Endometrial microvascular endothelial cells (primary cell): ENCODE measurements around the genes RADIL, RBAK and TNRC18.

DNA sequence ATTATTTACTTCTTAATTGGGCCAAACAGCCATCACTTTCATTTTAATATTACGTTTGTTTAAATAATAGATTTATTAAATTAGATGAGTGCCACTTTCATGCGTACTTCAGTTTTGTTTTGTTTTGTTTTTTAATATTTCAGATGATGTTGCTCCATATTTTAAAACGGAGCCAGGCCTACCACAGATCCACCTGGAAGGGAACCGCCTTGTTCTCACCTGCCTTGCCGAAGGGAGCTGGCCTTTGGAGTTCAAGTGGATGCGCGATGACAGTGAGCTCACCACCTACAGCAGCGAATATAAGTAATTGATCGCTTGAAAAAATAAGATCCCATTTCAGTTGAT is 317.9 kb downstream of the SDK1 start:
- RAMPAGE, long total RNA: no peak

DNA sequence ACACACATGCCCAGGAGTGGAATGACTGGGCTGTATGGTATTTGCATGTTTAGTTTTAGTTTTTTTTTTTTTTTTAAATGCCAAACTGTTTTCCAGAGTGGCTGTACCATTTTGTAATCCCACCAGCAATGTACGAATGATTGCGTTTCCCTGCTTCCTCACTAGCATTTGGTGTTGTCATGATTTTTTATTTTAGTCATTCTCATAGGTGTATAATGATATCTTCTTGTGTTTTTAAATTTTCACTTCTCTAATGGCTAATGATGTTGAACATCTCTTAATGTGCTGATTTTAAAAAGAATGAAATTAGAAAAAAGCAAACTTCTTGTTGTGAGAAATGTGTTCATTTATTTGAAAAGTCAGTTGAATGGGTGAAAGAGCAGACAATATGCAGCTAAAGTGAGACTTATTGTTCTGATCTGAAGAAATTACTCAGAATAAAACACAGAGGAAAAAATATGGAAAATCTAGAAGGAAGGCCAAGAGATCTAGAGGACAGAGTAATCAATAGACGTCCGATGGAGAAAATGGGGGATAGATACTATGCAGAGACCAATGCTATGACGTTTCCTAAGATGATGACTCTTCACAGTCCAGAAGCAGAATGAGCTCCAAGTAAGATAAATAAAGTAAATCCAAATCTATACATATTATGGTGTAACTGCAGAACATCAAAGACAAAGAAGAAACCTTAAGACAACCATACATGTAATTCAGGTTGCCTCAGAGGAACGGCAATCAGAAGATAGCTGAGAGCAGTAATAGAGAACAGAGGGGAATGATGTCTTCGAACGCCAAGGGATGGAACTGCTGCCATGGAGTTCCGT is 350.2 kb downstream of the SDK1 start:
- RAMPAGE, long total RNA: no peak

GRCh38 chr7:3862161-3862459 is 561.1 kb downstream of the SDK1 start:
- RAMPAGE, long total RNA: no peak

DNA sequence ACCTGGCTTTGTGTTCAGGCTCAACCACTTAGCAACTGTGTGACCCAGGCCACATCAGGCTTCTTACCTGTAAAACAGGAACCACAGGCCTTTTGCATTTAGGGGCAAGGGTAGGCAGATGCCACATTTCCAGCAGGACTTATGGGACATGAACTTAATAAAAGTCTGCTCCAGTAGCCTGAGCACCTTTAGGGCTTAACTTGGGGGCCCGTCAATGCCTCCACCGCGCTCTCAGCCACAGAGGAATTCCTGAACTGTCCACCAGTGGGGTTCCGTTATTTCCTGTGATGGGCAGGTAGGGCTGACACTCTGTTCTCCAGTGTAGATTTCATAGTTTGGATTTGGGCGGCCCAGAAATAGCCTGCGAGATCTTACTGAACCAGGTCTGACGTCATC is 625.7 kb downstream of the SDK1 start:
- RAMPAGE, long total RNA: no peak

DNA sequence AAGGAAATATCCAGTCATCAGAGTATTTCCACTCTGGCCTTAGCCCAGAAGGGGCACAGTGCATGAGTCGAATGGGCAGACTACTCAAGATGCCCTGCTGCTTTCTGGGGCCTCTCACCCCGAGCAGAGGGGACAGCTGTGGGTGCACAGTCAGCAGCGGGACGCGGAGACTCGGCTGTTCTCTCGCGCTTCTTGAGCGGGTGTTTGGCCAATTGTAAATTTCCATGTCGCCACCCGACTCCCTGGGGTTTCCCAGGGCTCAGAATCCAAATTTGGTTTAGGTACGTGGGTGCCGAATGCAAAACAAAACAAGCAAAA is 671.5 kb downstream of the SDK1 start:
- RAMPAGE, long total RNA: no peak

- RAMPAGE, long total RNA: no peak
These were observed 31.3 kb downstream of the FOXK1 start for GRCh38 chr7:4713247-4713873.

- RAMPAGE, long total RNA: no peak
These were observed 33.2 kb downstream of the FOXK1 start for GRCh38 chr7:4715179-4715886.

DNA sequence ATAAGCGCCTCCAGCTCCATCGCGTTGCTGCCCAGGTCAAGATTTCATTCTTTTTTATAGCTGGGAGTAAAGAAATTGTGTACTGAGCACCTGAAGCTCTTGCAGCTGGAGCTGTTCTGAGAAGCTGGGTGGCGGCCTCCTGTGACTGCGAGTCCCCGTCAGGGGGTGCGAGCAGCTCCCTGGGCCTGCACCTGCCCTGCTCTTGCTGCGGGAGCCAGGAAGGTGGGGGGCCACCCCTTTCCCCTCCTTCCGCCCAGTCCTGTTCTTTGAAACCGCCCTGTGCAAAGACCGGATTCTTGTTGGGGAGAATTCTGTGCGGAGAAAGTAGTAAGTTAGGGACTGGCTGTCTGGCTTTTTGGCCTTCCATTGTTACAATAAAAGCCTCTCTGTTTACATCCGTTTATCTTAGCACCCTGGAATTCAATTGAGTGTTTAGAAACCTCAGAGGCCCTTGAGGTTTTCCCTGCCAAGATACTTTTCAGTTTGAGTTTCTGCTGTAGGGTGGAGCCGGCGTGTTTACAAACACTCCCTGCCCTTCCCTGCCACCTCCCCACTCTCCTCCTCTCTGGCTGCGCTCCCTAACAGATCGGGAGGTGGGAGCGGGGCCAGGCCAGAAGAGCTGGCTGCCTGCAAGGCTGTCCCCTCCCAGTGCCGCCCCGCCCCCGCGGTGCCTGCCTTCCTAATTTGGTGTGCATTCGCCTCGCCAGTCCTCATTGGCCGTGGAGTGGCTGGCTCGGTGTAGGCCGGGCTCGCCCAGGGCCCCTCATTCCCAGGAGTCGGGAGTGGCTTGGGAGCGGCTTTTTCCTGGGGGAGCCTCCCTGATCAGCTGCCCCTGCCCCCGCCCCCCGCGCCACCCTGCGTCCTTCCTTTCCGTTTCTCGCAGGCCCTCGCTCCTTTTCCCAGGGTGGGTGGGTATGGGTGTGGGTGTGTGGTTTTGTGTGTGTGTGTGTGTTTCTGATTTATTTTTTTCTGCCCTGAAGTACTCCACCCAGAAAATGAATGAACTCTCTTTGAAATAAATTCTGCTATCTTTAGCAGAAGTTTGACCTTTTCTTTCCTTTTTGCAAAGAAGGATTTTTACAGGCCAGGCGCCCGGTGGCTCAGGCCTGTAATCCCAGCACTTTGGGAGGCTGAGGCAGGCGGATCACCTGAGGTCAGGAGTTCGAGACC is 30.5 kb upstream of the AP5Z1 start:
- RAMPAGE, long total RNA: no peak

DNA sequence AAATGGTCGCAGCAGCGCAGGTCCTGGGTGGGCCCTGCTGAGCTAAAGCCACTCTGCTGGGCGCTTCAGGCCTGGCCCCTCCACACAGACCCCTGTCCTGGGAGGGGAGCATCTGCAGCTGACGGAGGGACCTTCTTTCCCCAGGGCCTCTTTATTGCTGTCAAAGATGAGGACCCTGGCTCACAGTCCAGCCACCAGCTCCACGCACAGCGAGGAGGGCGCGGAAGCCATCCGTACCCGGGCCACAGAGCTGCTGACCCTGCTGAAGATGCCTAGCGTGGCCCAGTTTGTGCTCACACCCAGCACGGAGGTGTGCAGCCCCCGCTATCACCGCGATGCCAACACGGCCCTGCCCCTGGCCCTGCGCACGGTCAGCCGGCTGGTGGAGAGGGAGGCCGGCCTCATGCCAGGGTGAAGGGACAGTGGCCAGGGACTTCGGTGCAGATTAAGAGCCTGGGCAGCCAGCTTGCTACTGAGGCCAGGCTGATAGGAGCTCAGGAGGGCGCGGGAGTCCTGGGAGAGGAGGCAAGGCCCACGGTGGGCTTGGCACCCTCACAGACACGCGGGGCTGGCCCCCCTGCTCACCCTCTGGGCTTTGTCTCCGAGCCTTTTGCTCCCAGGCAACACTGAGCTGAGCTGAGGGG is 15.7 kb downstream of the AP5Z1 start:
- RAMPAGE, long total RNA: no peak

DNA sequence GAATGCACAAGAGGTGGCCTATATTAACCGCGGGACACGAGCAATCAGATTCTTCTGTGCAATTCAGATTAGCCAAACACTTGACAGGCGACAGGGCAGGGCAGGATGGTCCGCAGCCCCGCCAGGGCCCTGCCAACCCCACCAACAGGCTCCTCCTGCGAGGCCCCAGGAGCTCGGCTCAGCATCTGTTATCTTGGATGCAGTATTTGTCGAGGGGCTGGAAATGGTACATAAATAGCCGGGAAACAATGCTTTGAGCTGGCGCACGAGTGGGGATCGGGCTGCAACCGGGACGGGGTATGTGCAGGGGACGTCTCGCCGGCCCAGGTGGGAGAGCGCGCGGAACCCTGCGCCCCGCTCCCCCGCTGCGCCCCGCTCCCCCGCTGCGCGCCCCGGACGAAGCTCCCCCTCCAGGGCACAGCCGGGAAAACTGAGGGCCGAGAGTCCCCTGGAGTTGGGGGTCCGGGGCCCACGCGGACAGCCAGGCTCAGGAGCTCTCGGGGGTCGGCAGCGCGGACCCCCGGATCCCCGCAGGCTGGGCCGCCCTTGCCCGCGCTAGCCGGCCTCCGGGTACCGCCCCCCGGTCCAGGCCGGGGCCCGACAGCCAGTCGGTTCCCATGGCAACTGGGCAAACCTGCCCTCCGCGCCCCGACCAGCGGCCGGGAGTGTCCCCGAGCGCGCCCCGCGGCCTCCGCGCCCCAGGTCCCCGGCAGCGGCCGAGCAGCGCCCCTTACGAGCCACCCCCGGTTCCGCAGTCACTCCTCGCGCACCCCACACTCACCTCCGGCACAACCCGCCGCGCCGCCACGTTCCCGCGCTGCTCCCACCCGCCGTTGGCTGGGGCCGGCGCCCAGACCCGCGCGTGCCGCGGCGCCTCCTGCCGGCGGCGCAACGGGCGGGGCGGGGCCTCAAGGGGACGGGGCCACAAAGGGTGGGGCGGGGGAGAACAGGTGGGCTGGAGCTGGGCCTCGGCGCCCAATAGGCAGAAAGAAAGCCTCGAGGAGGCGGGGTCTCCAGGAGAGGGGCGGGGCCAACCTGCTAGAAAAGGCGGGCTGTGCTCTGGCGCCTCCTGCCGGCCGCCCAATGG is at the start of gene RADIL:
RADIL (minus strand) TSS at position 902 of the 1,087 bp plus-strand sequence.
- RAMPAGE, long total RNA: no peak

GRCh38 chr7:5045484-5046069 is at the start of gene RBAK:
Gene RBAK, plus strand, starts transcription at chr7:5045860.
- RAMPAGE, long total RNA: no peak

DNA sequence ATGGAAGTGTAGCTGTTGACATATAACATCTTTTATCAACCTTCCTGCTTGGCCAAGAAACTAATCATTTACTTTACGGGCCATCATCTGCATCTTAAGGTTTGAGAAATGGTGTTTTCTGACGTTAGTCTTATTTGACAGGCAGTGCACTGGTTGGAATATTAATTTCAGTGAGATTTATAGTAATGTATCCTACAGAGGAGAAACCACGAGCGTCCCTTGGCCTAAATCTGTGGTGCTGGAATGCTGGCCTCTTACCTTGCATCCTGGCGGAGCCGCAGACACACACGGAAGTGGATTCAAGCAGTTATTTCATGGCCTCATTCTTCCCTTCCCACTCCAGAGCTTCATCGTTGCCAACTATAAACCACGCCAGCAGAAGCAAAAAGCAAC is 13.0 kb downstream of the WIPI2 start:
- RAMPAGE, long total RNA: no peak

- RAMPAGE, long total RNA: no peak
These were observed at the start of gene TNRC18 for GRCh38 chr7:5422873-5423968. Gene TNRC18, minus strand, starts transcription at chr7:5423834.

- RAMPAGE, long total RNA: no peak
These were observed 1.5 kb upstream of the TNRC18 start for GRCh38 chr7:5425240-5425522.

DNA sequence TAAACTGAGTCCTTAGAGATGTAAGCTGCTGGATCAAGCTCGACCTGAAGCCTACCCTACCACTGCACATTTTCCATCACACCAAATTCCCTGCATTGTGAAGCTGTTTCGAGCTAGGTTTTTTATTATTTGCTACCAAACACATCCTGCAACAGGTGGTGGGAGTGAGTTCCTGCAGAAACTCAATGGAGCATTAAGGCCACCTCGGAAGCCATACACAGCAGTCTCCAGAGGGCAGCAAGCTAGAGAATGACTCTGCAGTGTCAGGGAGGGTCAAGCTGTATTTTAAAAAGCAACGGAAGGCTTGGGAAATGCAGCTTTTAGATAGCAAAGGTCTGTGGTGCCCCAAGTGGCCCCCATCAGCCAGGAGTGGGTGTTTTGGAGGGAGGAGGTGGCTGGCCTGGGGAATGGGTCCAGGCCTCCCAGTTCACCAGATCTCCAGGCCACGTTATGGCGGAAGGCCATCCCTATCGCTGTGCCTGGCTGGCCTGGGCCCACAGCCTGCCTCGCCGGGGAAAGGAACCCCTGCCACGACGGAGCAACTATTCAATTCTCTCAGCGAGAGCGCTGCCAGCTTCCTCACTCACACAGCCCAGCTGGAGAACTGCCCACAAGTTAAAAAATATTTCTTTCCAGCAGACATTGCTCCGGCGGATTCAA is 33.9 kb upstream of the TNRC18 start:
- RAMPAGE, long total RNA: no peak

DNA sequence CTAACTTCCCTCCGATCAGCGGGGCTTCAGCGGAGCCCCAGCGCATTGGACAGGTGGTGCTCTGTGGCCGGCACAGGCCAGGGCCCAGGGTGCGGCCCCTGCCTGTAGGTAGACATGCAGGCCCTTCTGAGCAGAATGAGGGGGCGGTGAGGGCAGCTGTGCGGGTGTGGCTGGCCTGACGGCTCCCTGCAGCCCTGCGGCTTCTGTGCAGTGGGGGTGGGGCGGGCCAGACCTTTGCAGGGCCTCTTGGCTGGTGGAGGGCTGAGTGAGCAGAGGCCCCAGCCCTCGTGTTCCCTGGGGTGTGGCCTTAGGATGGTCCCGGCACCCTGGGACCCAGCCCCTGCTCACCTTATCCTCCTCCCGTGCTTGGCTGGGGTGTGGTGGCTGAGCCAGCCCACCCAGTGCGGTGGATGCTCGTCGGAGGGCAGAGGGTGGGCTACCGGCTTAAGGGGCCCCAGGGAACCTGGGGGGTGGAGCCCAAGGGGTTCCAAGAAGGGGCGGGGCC is 6.2 kb downstream of the FSCN1 start:
- RAMPAGE, long total RNA: no peak

DNA sequence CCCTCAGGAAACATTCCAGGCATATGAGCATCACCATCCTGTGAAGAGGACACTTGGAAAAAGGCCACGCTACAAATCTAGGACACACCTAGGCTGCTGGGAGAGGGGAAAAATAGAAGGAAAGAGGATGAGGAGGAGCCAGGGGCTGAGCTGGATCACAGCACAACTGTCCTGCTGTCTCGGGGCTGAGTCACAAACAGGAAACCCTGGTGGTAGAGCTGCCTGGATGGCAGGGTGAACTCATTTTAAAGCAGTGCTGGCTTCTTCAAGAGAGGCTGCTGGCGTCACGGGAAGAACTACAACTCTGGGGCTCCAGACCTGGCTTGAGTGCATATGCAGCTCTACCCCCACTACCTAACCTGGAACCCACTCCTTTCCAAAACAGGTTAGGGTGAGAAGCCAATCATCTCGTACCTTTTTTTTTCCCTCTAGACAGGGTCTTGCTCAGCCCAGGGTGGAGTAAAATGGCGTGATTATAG is 37.4 kb downstream of the FSCN1 start:
- RAMPAGE, long total RNA: no peak

DNA sequence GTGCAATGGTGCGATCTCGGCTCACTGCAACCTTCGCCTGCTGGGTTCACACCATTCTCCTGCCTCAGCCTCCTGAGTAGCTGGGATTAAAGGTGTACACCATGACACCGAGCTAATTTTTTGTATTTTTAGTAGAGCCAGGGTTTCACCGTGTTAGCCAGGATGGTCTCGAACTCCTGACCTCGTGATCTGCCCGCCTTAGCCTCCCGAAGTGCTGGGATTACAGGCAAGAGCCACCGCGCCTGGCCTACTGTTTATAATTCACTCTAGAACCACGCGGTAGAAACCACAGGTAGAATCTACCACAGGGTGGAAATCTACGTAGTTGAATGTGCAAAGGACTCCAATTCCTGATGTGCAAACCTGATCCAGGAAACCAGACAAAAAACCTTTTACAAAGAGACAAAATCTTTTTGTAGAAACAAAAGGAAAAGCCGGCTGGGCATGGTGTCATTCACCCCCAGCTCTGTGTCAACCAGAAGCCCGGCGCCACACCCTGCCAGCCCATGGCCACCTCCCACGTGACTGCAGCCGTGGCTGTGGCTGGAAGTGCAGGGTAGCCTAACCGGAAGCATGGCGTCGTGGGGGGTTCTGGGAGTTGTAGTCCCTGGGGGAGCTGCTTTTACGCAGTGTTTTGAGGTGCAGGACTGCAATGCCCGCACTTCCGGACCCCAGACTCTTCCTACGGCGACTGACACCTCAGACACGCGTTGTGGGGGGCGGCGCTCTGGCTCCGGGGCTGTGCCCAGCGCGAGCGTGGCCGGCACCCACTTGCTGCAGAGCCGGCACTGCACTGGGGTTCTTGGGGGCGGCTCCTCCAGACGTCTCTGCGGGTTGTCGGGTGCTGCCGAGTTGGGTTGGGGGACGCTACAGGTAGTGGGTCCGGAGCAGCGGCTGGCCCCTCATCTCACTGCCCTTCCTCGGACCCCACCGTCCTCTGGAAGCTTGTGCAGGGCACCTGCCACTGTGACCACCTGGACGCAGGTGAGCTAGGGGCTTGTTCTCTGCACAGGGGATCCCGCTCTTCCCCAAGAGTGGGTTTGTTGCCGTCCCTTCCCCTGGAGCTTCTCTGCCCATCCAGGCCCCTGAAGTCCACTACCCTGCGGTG is 41.4 kb upstream of the RNF216 start:
- RAMPAGE, long total RNA: no peak

- RAMPAGE, long total RNA: no peak
These were observed 6.8 kb downstream of the AIMP2 start for GRCh38 chr7:6015697-6016387.

GRCh38 chr7:6026423-6027371 is 4.5 kb upstream of the ANKRD61 start:
- RAMPAGE, long total RNA: no peak